Measurements from ENCODE around the genes DUS4L and BCAP29.

DNA sequence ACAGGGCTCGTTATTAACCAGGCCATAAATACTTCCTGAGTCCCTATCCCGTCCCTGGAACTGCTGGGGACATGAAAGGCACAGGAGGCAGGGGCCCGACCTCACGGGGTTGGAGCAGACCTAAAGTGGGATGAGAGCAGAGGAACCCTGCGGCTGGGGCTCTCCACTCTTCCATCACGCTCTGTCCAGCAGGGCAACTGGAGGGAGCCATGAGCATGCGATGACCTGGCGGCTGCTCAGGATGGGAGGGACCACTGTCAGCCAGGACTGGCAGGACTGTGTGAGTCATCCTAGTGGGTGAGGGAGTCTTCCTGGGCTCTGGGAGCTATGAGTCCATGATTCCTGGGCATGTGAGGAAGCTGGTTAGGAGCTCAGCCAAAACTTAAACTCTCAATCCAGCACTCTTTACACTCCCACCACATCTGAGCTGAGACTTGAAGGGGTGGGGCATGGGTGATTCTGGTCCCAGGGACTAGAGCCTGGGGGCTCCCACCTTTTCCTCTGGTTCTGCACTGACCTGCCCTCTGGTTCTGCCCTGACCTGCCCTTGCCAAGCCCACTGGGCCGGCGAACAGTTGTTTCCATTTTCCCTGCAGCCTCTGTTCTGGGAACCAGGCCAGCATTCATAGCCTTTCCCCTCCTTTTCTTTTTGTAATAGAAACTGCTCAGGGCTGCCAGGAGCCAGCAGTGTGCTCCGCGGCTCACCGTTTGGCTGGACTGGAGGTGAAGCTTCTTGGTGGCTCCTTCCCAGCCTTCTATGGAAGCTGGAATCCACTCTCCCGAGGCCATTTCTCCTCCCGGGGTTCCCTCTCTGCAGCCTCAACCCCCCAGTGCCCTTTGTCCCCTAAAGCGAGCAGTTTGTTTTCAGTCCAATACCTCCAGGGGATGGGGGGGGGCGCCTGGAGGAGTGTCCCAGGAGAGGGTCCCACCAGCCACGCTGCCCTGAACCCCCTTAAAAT, 47.0 kb downstream of the SYPL1 start:
- PRO-cap, result no peak
- RRBS, 2 experiments, result no CpG with 5 or more reads among the region's 18 CpGs

DNA sequence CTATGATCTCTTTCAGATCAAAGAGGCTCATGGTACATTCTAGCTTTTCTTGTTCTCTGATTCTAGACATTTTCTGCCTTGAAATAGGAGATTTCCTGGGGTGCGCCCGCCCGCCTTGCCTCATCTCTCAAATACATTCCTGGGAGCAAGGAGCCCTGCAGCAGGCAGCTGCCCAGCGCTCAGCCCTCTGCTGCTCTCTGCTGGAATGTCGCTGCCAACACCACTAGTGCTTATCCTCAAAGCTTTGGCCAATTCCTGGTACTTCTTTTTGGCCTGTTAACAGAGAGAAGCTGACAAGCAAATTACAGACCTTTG, 41.7 kb upstream of the SYPL1 start:
- PRO-cap, result unidirectional peak, minus-strand start at position 135 of the sequence
- RRBS, 2 experiments, result no CpG with 5 or more reads among the region's 5 CpGs

- PRO-cap, result no peak
- RRBS, 2 experiments, result no CpG with 5 or more reads among the region's 2 CpGs
Measured at GRCh38 chr7:106178749-106179159, 66.6 kb upstream of the SYPL1 start.

- PRO-cap, result no peak
- RRBS, 2 experiments, result no CpG with 5 or more reads among the region's 3 CpGs
Measured at GRCh38 chr7:106239368-106239839, 45.4 kb downstream of the NAMPT start.

DNA sequence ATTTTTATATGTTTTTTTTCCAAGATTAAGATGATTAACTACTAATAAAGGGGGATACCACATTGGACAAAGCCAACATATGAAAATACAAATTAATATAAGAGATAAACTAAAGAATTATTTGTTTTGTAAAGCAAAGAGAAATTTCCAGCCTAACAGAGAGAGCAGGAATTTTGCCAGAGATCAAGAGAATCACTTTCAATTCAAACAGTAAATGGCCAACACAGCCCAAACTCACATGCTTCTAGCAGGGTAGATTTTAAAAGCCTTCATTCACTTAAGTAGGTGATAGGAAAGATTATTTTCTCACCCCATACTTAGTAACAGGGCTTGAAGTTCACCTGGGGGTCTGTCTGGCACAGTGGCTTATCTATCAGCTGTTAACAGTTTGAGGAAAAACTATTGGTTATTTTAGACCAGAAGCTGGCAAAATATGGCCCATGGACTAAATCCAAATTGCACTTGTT, 129.4 kb upstream of the NAMPT start:
- PRO-cap, result no peak

DNA sequence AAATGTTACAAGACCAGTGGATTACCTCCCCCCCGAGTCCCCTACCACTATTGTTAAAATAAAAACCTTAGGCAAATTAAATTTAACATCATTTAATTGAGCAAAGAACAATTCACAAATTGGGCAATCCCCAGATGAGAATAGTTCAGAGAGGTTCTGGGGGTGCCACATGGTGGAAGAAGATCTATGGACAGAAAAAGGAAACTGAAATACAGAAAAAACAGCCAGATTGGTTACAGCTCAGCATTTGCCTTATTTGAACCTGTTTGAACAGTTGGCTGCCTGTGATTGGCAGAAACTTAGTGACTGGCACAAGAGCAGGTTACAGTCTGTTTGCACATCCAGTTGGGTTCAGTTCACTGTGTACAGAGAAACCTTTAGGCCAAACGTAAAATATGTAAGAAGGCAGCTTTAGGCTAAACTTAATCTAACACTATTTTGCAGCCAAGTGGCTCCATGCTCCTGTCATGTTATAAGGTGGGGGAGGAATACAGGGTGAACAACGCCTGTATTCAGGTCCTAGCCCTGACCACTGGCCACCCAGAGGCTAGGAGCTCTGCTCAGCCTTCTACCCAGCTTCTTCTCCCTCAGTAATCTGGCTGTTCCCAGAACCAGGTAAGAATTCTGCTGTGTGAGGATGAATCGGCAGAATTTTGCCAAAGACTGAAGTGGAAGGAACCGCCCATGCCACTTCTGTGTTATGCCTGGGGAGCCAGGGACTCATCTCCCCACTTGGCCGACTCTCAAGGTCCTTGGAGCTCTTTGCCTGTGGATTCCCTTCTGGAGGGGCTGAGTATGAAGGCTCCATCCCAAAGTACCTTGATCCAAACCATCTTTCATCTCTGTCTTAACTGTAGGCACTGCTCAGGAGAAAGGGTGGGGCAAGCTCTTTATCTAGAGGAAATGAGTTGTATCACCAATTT, 164.2 kb upstream of the NAMPT start:
- PRO-cap, result no peak
- RRBS, 2 experiments, result no CpG with 5 or more reads among the region's 6 CpGs

- PRO-cap, result no peak
- RRBS, 2 experiments, result 92 to 93% methylated on average over 1 of the region's 5 CpGs
Measured at GRCh38 chr7:106459660-106460068, 174.9 kb upstream of the NAMPT start.

DNA sequence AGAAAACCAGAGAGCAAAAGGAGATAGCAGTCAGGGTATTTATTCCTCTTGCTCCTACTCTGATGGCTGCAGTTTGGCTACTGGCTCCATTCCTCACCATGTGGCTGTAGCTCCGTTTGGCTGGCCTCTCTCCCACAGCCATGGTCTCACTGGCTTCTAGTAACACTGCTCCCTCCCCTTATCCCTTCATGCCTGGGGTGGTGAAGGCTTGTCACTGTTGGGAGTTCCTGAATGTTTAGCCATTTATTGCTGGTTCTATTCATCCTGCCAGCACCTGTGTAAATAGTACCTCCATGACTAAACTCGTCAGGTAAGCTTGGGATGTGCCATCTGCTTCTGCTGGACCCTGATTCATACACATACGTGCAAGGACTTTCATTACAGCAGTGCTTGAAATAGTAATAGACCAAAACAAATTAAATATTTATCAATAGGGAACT, 61.7 kb downstream of the CCDC71L start:
- PRO-cap, result no peak
- RRBS, 2 experiments, result no CpG with 5 or more reads among the region's 3 CpGs

DNA sequence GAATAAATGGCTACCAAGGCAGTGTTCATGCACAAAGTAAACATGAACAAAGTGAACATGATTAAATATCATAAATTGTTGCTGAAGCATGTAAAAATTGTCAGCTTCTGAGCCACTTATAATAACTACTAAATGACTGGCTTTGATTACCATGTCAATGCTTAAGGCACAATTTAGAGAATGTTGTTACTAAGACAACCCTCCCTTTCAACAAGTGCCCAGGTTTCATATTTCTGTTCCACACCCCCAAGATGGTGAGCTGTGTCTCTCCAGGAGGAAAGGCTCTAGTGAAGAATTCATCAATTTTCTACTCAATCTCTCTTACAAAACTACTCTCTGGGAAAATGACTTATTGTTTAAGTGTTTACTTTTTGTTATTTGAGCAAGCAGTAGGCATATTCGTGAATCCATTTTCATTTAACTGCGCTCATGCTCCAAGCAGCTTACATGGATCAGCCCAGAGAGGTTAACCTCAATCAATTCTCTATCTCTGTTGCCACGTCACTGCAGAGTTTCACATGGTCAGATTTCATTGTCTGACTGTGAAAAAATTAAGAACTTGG, 49.9 kb downstream of the CCDC71L start:
- PRO-cap, result no peak
- RRBS, 2 experiments, result no CpG with 5 or more reads among the region's 3 CpGs

GRCh38 chr7:106625590-106626234, 35.2 kb downstream of the CCDC71L start:
- PRO-cap, result no peak
- RRBS, 2 experiments, result no CpG with 5 or more reads among the region's 6 CpGs

GRCh38 chr7:106770034-106770359, 95.1 kb upstream of the PIK3CG start:
- PRO-cap, result no peak
- RRBS, 2 experiments, result no CpG with 5 or more reads among the region's 1 CpG

DNA sequence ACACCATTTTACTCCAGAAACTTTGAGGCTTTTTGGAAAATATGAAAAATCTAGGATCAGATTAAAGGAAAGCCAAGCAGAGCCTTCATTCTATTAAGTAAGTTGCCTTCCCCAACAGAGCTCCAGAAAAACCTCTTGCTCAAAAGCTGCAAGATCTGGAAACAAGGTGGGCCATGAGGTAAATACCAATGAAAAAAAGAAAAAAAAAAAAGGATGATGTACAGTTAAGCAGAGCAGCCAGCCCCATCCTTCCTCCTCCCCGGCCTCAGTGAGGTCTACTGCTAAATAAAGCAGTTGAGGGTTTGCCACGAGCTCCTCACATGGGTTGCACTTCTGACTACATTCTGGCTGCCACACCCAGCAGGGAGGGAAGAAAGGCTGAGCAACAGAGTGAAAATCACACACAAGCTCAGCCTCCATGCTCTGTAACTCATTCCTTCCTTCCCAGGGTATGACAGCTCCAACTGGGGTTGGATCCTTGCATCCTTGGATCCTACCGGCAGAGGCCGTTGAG, 53.2 kb upstream of the PIK3CG start:
- PRO-cap, result no peak
- RRBS, 2 experiments, result no CpG with 5 or more reads among the region's 4 CpGs

DNA sequence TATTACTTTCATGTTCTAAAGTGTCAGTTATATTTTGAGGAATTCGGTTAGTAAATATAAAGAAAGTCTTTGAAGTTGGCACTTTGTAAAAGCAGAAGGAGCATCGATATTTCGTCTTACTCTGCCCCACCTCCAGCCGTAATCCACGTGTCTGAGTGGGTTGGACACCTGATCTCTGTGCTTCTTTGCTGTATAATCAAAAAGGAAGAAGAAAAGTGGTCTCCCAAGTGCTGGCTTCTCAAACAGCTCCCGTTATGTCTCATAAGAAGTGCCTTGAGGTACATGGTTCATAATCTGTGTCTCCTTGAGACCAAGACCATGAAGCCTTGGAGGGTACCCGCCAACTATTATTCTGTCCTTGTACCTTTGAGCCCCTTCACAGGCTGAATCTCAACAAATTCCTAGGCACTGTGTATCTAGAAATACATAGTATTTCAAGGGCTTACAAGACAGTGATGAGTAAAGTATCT, 19.8 kb downstream of the PRKAR2B start:
- PRO-cap, result no peak
- RRBS, 2 experiments, result no CpG with 5 or more reads among the region's 7 CpGs

DNA sequence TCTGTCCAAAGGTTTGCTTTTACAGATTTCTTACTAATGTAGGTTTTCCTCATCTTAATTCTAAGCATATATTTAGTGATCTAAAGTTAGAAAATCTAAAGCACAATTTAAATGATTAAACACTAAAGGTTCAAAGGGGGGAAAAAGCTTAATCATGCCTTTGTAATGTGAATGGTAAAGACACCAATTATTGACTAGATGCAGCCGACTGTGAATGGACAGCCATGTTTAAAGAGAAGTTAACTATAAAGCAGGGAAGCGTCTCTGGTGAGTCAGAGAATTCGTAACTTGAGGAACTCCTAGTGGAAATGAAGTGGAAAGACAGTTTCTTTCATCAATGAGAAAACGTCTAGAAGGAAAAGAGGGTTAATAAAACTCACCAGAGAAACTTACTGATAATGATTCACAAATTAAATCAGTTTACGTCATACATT, 1.2 kb upstream of the HBP1 start:
- PRO-cap, result bidirectional peak, plus-strand start at position 246 of the sequence, minus-strand start outside the sequence
- RRBS, 2 experiments, result no CpG with 5 or more reads among the region's 5 CpGs

DNA sequence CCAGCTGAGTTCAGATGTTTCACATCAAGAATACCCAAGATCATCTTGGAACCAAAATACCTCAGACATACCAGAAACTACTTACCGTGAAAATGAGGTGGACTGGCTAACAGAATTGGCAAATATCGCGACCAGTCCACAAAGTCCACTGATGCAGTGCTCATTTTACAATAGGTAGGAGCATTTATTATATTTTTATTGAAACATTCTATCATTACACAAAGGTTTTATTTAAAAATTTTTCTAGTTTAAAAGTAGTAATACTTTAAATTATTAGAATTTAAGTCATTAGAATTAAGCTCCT, 13.6 kb downstream of the HBP1 start:
- PRO-cap, result no peak
- RRBS, 2 experiments, result no CpG with 5 or more reads among the region's 3 CpGs

DNA sequence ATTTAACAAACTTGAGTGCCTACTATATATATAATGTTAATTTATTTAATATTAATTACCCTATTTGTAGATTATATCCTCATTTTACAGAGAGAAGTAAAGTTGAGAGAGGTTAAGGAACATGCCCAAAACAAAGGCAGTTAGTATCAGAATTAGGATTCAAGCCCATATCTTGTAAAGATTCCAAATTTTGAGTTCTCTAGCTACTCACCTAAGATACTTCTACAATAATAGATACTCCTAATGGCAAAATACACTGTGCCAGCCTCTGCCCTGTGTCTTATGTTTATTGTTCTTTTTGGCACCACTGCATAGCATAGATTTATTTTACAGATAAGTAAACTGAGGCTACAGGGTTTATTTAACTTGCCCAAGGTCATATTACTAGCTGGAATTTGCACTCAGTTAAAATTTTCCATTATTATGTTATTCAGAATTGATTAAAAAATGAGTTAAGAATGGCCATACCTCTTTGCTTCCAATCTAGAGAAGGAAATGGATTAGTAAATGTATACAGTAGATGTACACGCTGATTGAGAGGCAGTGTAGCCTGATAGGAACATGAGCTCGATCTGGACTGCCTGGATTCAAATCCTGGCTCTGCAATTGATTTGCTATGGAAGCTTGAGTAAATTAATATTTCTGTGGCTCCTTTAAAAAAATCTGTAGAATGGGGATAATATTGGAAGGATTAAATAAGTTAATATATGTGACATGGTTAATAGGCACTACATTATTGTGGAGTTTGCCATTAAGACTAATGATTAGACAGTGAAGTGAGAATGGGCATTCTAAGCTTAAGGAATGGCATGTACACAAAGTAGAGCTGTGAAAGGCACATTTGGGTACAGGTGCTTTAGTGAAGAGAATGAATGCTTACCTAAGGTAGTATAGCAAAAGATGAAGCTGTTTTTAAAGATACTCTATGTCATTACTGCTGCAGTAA, 24.7 kb downstream of the HBP1 start:
- PRO-cap, result no peak
- RRBS, 2 experiments, result no CpG with 5 or more reads among the region's 2 CpGs

GRCh38 chr7:107438810-107439543, 30.9 kb upstream of the GPR22 start:
- PRO-cap, result no peak
- RRBS, 2 experiments, result no CpG with 5 or more reads among the region's 5 CpGs

DNA sequence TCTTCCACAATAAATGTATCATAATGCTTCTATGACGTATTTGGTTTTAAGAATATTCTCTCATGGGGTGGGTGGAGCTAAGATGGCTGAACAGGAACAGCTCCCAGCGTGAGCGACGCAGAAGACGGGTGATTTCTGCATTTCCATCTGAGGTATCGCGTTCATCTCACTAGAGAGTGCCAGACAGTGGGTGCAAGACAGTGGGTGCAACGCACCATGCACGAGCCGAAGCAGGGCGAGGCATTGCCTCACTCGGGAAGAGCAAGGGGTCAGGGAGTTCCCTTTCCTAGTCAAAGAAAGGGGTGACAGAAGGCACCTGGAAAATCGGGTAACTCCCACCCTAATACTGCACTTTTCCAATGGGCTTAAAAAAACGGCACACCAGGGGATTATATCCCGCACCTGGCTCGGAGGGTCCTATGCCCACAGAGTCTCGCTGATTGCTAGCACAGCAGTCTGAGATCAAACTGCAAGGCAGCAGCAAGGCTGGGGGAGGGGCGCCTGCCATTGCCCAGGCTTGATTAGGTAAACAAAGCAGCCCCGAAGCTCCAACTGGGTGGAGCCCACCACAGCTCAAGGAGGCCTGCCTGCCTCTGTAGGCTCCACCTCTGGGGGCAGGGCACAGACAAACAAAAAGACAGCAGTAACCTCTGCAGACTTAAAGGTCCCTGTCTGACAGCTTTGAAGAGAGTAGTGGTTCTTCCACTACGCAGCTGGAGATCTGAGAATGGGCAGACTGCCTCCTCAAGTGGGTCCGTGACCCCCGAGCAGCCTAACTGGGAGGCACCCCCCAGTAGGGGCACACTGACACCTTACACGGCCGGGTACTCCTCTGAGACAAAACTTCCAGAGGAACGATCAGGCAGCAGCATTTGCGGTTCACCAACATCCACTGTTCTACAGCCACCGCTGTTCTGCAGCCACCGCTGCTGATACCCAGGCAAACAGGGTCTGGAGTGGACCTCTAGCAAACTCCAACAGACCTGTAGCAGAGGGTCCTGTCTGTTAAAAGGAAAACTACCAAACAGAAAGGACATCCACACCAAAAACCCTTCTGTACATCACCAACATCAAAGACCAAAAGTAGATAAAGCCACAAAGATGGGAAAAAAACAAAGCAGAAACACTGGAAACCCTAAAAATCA, 38.4 kb downstream of the GPR22 start:
- PRO-cap, result no peak
- RRBS, 2 experiments, result no CpG with 5 or more reads among the region's 28 CpGs

DNA sequence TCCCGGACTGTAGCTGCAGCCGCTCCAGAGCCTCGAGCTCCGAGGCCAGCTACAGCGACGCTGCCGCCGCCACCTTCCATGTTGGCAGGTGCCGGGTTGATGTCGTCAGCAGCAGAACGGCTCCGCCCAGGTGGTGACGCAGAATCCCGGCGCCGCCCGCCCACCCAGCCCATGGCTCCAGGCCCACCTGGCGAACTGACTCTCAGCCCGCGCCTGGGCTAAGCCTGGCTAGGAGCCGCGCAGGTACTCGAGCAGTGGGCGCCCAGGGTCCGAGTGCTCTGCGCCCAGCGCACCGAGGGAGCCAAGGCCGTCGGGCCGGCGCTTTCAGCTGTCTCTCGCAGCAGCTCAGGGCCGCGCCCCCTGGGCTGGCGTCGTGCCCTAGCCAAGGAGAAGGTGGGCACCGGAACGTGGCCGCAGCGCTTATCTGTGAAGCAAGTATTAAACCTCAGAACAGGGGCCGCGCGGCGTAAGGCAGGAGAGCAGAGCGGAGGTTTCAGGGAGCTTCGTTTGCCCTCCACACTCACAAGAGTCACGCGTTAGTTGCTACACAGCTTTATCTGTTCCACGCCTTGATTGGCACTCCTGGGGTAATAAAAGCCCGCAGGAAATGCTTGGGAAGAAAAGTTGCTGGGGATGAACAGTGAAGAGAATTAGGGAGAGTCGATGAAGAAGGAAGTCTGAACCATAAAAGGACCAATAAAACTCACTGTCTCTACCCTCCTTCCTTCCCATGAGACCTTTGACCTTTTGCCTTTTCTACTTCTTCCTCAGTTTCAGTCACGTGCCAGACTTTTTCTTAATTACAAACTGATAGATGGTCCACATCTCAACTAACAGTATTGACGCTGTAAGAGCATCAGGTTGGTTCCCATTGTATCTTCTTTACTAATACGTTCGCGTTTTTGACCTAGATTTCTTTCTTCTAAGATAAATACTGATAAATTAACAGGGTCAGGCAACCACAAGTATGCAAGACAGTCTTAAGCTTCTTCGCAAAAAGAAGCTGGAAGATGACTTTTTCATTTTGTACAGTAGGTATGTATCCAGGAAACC, at the start of gene DUS4L:
Gene DUS4L (plus strand): TSS at position 155 of the 1,053 bp plus-strand sequence.
- PRO-cap, result bidirectional peak, plus-strand start at position 205 of the sequence, minus-strand start at position 62 of the sequence; bidirectional peak, plus-strand start at position 620 of the sequence, minus-strand start at position 575 of the sequence
- RRBS, 2 experiments, result under 1 to 1% methylated on average over 18 of the region's 58 CpGs

GRCh38 chr7:107579935-107581008, at the start of gene BCAP29:
Gene BCAP29 (plus strand): TSS chr7:107580246.
- PRO-cap, result bidirectional peak, plus-strand start at chr7:107580255, minus-strand start at chr7:107580149; bidirectional peak, plus-strand start at chr7:107580507, minus-strand start at chr7:107580506
- RRBS, 2 experiments, result 1 to 2% methylated on average over 29 to 33 of the region's 89 CpGs

Data from HEK293 (cell line).